ENCODE measurements around the genes IGSF23, CEACAM16 and NECTIN2.

- PRO-cap, result no peak
- RAMPAGE, long total RNA, 2 experiments, result no peak in any of the 2 experiments
Measured at GRCh38 chr19:43820363-43821021, 6.6 kb upstream of the ZNF283 start.

GRCh38 chr19:44367062-44367632 lies 10.7 kb upstream of the ZNF112 start:
- PRO-cap, result no peak
- RAMPAGE, long total RNA, 2 experiments, result no peak in any of the 2 experiments

GRCh38 chr19:44476548-44477736 lies 23.4 kb downstream of the ZNF180 start:
- PRO-cap, result no peak
- RAMPAGE, long total RNA, 2 experiments, result no peak in any of the 2 experiments

DNA sequence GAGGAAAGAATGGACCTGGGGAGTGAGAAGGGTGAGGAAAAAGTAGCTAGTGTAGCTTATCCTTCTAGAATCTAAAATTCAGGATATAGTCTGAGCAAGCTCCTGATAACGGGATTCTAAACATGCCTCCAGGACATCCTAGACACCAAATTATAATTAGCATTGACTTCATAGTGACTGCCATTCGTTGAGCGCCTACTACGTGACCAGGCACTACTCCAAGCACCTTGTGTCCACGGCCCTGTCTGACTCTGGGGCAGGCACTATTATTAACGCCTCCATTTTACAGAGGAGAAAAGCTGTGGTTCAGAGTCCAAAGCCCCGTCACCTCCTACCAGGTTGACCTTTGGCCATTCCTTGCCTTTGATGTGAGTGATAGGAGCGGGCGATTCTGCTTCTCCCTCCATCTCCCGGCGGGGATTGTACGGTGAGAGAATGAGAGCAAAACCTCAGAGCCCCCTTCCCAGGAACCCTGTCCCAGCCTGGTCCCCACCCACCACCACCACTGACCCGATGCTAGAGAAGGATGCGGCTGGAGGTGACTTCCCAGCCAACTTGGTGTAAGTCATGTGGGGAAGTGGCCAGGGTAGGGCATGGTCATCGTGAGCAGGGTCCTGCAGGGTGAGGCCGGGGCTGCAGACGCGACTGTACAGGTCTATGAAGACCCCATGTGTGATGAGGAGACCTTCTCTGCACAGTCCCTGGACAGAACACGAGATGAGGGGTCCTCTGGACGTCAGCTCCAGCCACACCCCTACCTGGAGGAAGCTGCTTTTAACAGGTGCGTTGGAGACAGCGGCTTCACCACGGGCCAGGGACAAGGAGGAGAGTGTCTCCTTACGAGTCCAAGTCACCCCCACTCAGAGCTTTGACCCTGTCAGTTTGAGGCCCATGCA lies at the start of gene IGSF23:
IGSF23 (plus strand) TSS at position 353 of the 896 bp plus-strand sequence.
- PRO-cap, result no peak
- RAMPAGE, long total RNA, 2 experiments, result no peak in any of the 2 experiments

- PRO-cap, result no peak
- RAMPAGE, long total RNA, 2 experiments, result no peak in any of the 2 experiments
Measured at GRCh38 chr19:44699098-44699297, at the start of gene CEACAM16. Gene CEACAM16 (plus strand): TSS chr19:44699151.

- PRO-cap, result no peak
- RAMPAGE, long total RNA, 2 experiments, result no peak in any of the 2 experiments
Measured at GRCh38 chr19:44719100-44719739, 20.3 kb downstream of the CEACAM16 start.

- PRO-cap, result no peak
- RAMPAGE, long total RNA, 2 experiments, result no peak in any of the 2 experiments
Measured at GRCh38 chr19:44726546-44727021, 21.9 kb upstream of the BCL3 start.

GRCh38 chr19:44735093-44735364 lies 13.5 kb upstream of the BCL3 start:
- PRO-cap, result no peak
- RAMPAGE, long total RNA, 2 experiments, result no peak in any of the 2 experiments

- PRO-cap, result no peak
- RAMPAGE, long total RNA, 2 experiments, result no peak in any of the 2 experiments
Measured at GRCh38 chr19:44740222-44740833, 8.2 kb upstream of the BCL3 start.

DNA sequence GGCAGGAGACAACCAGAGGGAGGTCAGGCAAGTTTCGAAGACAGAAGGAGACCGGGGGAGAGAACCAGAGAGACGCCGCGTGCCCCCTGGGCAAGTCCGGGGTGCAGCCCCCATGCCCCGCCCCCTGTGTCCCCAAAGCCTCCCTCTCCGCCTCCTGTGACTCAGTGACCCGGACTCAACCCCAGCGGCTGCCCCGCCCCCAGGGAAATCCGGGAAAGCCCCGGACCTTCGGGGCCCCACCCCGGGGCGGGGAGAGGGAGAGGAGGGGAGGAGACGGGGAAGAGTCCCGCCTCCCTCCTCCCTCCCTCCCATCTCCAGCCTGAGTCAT lies 1.2 kb upstream of the BCL3 start:
- PRO-cap, result bidirectional peak, plus-strand start outside the sequence, minus-strand start at position 145 of the sequence
- RAMPAGE, long total RNA, 2 experiments, result no peak in any of the 2 experiments

DNA sequence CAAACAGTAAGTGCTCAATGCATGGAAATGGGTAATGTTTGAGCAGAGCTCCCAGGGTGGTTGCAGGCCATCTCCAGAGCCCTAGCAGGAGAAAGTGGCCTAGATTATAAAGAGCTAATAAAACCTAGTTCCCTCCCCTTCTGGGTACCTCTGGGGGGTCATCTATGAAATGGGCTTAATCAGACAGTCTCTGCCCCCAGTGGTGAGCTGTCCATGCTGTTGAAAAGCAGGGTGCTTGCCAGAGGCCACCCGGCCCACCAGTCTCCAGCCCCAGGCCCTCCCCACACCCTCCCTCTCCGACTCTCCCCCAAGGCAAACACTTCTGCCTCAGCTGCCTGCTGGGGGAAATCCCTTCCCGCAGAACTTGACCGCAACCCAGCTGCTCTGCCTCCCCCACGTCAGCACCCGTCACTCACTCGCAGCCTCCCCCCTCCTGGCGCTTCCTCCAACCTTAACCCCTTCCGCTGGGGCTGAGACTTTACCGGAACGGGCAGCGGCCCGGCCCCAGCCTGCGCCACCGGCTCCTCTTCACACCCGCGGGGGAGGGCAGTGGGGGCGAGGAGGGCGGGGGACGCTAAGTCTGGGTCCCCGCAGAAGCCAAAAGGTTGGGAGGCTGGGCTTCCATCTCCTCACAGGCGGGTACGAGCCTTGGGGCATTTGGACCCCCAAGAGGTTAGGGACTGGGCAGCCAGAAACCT lies 4.7 kb downstream of the BCL3 start:
- PRO-cap, result bidirectional peak, plus-strand start at position 475 of the sequence, minus-strand start at position 320 of the sequence
- RAMPAGE, long total RNA, 2 experiments, result no peak in any of the 2 experiments

DNA sequence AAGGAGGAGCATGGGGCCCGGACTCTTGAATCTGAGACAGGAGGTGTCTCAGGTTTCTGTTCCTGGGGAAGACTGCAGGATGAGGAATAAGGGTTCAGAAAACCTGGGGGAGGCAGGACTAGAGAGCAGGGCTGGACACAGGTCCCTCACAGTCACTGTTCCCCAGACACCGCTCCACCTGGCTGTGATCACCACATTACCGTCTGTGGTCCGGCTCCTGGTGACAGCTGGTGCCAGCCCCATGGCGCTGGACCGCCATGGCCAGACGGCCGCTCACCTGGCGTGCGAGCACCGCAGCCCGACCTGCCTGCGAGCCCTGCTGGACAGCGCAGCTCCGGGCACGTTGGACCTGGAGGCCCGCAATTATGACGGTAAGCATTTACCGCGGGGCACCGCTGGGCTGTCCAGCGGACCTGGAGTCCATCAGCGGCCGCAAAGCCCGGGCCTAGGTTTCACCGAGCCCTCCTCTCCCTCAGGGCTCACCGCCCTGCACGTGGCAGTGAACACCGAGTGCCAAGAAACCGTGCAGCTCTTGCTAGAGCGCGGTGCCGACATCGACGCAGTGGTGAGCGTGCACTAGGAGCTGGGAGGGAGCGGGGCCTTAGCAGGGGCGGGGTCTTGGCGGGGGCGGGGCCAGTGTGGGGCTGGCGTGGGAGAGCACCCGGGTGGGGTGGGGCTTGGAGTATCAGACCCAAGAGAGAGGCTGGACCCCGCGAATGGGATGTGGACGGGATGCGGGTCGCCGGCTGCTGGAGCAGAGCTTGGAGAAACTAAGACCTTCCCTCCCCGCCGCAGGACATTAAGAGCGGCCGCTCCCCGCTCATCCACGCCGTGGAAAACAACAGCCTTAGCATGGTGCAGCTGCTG lies 8.6 kb downstream of the BCL3 start:
- PRO-cap, result bidirectional peak, plus-strand start at position 715 of the sequence, minus-strand start at position 564 of the sequence
- RAMPAGE, long total RNA, 2 experiments, result no peak in any of the 2 experiments

- PRO-cap, result no peak
- RAMPAGE, long total RNA, 2 experiments, result no peak in any of the 2 experiments
Measured at GRCh38 chr19:44770434-44771068, 7.1 kb upstream of the CBLC start.

- PRO-cap, result no peak
- RAMPAGE, long total RNA, 2 experiments, result no peak in any of the 2 experiments
Measured at GRCh38 chr19:44796737-44797084, 12.2 kb upstream of the BCAM start.

GRCh38 chr19:44845990-44846675 lies at the start of gene NECTIN2:
Gene NECTIN2 (plus strand): TSS chr19:44846297.
- PRO-cap, result bidirectional peak, plus-strand start at chr19:44846328, minus-strand start at chr19:44845917
- RAMPAGE, long total RNA, 2 experiments, result start-site peak on the plus strand in 1 of 2 experiments, at chr19:44846314-44846332 at its widest, 36 reads per replicate

DNA sequence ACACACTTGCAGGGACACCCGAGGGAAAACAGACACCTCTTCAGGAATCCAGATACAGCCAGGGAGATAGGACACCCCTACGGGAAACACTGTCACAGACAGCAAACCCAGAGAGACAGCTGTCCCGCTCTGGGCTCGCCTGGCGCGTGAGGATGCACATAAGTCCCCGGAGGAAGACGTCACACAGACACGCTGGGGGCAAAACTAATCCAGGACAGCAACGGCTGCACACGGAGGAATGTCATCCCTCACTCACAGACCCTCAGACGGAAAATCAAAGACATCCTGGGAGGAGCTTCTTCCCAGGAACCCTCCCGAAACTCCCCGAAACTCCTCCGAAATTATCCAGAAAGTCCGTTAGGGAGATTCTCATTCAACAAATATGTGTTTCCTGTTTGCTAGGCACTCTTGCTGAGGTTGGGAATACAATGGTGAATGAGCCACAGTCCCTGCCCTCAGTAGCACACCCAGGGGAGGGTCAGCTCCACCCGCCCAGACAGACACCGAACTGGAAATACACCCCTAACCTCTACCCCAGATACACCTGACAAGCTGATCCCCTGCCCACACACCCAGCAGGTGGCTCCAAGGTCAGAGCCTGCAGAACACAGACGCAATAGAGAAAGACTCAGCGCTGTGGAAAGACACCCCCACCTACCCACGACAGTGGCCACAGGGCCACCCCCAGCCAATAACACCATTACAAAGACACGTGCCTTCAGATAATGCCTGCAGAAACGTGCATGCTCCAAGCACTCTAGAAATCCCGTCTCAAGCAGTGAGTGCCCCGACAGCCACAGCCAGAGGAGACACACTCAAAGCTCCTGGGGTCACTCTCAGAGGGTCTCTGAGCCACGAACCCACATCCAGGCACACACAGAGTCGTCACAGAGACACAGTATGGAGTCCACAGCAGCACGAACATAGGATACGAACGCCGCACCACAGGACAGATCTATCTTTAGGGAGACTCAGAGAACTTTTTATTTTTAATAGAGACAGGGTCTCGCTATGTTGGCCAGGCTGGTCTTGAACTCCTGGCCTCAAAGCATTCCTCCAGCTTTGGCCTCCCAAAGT lies 14.9 kb upstream of the TOMM40 start:
- PRO-cap, result no peak
- RAMPAGE, long total RNA, 2 experiments, result no peak in any of the 2 experiments

- PRO-cap, result no peak
- RAMPAGE, long total RNA, 2 experiments, result no peak in any of the 2 experiments
Measured at GRCh38 chr19:44904170-44905172, 1.1 kb upstream of the APOE start.

DNA sequence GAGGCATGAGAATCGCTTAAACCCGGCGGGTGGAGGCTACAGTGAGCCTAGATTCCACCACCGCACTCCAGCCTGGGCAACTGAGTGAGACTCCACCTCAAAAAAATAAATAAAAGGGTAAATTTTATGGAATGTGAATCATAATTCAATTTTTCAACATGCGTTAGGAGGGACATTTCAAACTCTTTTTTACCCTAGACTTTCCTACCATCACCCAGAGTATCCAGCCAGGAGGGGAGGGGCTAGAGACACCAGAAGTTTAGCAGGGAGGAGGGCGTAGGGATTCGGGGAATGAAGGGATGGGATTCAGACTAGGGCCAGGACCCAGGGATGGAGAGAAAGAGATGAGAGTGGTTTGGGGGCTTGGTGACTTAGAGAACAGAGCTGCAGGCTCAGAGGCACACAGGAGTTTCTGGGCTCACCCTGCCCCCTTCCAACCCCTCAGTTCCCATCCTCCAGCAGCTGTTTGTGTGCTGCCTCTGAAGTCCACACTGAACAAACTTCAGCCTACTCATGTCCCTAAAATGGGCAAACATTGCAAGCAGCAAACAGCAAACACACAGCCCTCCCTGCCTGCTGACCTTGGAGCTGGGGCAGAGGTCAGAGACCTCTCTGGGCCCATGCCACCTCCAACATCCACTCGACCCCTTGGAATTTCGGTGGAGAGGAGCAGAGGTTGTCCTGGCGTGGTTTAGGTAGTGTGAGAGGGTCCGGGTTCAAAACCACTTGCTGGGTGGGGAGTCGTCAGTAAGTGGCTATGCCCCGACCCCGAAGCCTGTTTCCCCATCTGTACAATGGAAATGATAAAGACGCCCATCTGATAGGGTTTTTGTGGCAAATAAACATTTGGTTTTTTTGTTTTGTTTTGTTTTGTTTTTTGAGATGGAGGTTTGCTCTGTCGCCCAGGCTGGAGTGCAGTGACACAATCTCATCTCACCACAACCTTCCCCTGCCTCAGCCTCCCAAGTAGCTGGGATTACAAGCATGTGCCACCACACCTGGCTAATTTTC lies 9.8 kb downstream of the APOC1 start:
- PRO-cap, result no peak
- RAMPAGE, long total RNA, 2 experiments, result no peak in any of the 2 experiments

GRCh38 chr19:45068974-45069616 lies 7.2 kb downstream of the ZNF296 start:
- PRO-cap, result no peak
- RAMPAGE, long total RNA, 2 experiments, result no peak in any of the 2 experiments

DNA sequence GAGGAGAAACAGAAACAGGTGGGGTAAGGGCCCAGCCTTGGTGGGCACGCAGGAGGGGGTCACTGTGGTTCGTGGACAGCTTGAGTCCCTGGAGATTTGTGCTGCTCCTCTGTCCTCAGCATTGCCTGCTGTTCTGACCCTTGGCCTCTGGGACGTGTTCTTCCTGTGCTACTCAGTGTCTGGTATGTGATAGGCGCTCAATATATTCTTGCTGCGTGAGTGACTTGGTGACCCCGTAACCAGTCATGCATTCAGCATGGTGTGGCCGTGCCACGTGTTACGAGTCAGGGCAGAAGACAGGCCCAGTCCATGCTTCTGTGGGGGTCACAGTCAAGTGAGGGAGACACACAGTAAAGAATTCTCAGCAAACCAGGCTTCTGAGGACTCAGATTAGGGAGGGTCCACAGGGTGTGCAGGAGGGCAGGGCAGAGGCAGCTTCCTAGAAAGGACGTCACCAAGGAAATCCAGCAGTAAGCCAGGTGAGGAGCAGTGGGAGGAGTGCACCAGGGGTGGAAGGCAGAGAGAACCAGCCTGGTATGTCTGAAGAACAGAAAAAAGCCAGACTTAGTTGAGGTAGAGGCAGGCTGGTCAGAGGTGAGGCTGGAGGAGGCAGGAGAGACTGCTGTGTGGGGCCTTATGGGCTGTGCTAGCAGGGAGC lies 7.9 kb downstream of the PPP1R37 start:
- PRO-cap, result no peak
- RAMPAGE, long total RNA, 2 experiments, result no peak in any of the 2 experiments

All from lower leg skin (tissue), 2 donors.